Mesangial cell (primary cell): ENCODE measurements around a stretch of chr1.

- RAMPAGE, long total RNA = no peak
These were observed 10.2 kb downstream of the CPLANE2 start for GRCh38 chr1:16226639-16227256.

- RAMPAGE, long total RNA = no peak
These were observed 29.9 kb downstream of the SZRD1 start for GRCh38 chr1:16396627-16397569.

GRCh38 chr1:16420515-16421117, 16.6 kb downstream of the SPATA21 start:
- RAMPAGE, long total RNA = no peak

DNA sequence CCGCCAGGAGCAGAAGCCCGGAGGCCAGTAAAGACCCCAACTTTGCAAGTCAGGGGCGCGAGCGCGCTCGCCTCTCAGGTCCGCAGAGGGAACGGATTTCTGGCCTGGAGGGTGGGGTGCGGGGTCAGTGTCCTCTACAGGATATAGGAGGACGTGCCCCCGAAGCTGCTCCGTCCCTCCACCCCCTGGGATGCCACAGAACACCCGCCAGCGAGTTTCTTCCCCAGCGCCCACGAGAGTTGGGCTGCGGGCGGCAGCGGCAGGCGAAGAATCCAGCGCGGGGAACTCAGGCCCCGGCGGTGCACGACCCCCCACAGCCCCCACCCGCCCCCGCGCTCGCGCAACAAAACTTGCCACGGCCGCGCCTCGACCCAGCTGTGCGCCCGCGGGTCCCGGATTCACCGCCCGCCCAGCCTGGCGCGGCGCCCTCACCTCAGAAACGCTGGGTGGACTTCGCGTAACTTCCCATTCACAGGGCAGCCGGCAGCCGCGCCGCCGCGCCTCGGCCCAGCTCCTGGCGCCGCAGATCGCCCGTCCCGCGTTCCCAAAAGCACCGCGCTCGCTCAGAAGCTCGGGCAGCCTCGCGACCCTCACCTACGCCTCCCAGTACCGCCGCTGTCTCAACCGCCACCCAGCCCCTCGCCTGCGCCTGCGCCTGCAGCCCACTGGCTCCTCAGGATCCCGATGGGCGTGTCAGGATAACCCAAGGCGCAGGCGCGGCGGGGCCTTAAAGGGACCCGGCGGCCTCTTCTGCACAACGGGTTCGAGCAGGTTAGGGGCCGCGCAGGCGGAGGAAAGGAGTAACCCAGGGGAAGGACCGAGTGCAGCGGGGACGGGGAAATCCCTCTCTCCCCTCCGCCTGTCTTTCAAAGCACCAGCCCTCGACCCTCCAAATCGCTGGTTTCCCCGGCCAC, 172.6 kb downstream of the NECAP2 start:
- RAMPAGE, long total RNA = no peak

DNA sequence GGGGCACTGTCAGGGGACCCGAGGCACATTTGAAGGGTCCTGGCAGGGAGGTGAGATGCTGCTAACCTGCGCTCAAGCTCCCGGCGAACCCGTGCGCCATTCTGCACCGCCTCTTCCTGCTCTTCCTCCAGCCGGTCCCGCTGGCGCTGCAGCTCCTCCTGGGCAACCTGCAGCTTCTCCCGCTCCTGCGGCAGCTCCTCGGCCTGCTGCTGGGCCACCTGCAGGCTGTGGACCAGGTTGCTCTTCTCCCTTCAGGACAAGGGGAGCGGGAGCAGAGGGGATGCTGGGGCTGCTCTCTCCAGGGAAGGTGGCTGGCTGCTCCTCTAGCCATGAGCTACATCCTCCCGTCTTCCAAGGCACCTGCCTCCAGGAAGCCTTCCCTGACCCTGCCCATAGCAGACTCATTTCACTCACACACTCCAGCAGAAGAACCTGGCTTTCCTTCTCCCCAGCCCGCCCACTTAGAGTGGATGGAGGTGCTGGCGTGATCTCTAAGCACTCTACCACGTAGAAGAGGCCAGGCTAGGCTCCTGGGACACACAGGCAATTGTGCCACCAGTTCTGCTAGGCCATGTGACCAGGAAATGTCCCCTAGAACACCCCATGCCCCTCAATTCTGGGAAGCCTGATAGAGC, 188.0 kb downstream of the NECAP2 start:
- RAMPAGE, long total RNA = no peak

- RAMPAGE, long total RNA = no peak
These were observed 204.2 kb downstream of the NECAP2 start for GRCh38 chr1:16644469-16645355.

DNA sequence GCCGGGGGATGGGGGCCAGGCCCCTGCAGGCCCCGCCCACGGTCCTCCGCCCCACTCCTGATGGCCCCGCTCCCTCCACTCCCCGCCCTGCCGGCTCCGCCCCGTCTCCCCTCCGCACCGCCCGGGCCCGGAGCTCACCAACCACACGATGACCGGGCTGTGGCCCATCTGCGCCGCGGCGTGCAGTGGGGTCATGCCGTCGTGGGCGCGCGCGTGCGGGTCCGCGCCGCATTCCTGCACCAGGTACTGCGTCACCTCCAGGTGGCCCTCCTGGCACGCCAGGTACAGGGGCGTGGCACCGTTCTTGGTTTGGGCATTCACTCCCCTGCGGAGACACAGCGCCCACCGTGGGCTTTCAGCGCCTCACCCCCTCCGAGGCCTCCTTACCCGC, 214.0 kb upstream of the CROCC start:
- RAMPAGE, long total RNA = no peak

- RAMPAGE, long total RNA = no peak
These were observed 186.4 kb upstream of the CROCC start for GRCh38 chr1:16735420-16735619.

- RAMPAGE, long total RNA = no peak
These were observed 3.8 kb upstream of the PADI1 start for GRCh38 chr1:17201177-17201478.

DNA sequence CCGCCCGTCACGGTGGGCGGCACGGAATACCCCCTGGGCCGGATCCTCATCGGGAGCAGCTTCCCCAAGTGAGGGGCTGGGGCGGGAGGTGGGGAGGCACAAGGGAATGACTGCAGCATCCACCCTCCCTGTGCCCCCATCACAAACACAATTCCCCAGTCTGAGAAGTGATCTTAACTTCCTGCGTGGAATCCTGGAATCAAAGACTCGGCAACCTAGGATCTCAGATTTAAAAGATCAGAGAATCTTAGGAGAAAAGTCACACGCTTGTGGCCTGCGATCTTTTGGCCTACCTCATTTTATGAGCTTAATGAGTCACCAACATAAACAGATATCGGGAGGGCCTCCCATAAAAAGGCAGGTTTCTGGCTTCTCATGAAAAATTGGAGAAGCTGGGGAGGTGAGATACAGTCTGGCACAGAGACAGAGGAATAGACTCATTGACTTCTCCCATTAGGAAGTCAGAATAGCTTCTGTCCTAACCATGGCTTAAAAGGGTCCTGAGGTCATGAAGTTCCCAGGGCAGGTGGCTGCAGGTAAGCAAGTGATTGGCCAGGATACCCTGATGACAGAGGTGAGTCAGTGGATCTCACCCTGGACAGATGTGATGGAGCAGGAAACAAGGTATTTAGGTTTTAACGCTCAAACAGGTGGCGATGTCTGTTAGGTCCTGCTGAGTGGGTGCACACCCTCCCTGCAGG, 15.8 kb upstream of the PADI3 start:
- RAMPAGE, long total RNA = no peak

GRCh38 chr1:17410964-17411219, 28.6 kb downstream of the RCC2 start:
- RAMPAGE, long total RNA = no peak

- RAMPAGE, long total RNA = no peak
These were observed 23.0 kb downstream of the RCC2 start for GRCh38 chr1:17416296-17416995.

DNA sequence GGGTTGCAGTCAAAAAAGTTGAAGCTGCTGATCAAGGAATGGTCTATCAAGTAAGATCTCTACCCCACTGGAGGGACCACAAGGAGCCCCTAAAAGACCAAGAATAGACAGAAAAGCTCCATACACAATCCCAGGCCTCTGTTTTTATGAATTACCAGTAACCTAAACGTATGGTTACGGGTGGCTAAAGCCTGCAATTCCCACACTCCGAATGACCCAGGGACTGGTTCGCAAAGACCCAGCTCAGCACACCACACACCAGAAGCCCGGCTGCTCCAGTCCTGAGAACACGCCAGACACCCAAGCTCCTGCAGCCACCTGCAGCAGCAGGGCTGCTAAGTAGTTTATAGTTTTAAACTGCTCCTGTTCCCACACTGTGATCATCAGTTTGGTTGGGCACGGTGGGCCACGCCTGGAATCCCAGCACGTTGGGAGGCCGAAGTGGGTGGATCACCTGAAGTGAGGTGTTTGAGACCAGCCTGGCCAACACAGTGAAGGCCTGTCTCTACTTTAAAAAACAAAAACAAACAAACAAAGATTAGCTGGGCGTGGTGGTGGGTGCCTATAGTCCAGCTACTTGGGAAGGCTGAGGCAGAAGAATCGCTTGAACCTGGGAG, 22.4 kb downstream of the RCC2 start:
- RAMPAGE, long total RNA = no peak

- RAMPAGE, long total RNA = no peak
These were observed 36.3 kb upstream of the ARHGEF10L start for GRCh38 chr1:17503195-17503567.

DNA sequence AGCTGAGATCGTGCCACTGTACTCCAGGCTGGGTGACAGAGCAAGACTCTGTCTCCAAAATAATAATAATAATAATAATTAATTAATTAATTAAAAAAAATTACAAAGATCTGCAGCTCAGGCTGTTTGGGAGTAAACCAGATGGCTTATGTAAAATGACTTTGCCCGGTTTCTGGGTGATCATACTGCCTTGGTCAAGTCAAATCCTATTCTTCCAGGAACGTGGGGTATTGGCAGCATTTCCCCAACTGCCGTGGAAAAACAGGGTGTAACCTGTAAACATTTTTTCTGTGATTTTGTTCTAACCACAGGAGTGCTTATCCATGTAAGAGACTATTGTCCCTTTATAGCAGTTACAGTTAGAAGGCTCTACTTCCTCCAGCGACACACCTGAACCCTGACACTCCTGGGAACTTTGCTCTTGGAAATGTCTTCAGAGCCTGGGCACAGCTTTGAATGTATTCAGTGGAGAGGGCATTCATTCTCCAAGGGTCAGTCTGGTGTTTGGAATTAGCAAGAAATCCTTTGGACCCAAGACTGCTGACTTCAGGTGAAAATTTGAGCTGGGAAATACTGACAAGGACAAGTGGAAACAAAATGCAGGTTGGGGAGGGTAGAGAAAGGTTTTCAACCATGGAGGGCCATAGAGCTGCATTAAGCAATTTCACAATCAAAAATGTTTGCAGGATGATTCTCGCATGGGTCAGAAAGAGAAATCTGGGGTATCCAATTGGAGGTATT, 26.4 kb upstream of the ARHGEF10L start:
- RAMPAGE, long total RNA = no peak

DNA sequence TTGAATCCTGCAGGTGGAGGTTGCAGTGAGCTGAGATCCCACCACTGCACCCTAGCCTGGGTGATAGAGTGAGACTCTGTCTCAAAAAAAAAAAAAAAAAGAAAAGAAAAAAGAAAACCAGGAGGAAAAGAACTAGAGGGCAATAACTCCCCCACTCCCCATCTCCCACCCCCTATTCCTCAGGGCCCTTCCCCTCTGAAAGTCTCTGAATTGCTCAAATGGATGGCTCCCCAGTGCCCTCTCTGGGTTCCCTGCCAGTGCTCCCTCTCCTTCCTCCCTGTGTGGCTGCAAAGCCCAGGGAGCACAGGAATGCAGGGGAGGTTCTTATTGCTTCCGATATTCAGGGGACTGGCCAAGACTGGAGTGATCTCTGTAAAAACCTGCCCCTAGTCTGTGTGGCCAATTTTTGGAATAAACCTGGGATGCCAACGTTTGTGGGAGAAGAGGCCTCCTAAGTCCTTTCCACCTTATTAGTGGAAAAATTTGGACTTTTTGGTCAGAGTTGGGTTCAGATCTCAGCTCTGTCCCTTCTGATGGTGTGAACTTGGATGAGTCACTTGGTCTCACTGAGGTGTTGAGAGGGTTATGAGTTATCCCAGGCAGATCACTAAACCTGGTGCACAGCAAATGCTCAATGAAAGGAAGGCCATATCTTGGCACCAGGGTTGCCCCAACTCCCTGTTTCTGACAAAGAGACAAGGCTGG, 13.4 kb upstream of the ARHGEF10L start:
- RAMPAGE, long total RNA = no peak

DNA sequence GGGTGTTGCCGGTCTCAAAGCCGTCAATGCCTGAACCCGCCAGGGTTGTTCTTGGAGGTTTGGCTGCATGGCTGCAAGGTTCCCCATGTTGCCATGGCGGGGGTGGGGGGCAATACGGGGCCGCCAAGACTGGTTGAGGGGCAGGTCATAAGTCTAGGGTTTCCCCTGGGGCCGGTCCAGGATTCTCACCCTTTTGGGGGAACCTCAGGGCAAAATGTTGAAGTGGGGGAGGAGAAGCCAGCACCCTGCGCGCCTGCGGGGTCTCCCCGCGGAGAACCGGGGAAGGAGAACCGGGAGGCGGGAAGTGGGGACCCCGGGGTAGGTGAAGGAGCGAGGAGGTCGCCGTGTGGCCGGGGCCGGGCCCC, 395 bp upstream of the ARHGEF10L start:
- RAMPAGE, long total RNA = no peak

GRCh38 chr1:17559233-17559776, 19.8 kb downstream of the ARHGEF10L start:
- RAMPAGE, long total RNA = no peak

GRCh38 chr1:17669475-17670205, 85.5 kb upstream of the ACTL8 start:
- RAMPAGE, long total RNA = no peak

DNA sequence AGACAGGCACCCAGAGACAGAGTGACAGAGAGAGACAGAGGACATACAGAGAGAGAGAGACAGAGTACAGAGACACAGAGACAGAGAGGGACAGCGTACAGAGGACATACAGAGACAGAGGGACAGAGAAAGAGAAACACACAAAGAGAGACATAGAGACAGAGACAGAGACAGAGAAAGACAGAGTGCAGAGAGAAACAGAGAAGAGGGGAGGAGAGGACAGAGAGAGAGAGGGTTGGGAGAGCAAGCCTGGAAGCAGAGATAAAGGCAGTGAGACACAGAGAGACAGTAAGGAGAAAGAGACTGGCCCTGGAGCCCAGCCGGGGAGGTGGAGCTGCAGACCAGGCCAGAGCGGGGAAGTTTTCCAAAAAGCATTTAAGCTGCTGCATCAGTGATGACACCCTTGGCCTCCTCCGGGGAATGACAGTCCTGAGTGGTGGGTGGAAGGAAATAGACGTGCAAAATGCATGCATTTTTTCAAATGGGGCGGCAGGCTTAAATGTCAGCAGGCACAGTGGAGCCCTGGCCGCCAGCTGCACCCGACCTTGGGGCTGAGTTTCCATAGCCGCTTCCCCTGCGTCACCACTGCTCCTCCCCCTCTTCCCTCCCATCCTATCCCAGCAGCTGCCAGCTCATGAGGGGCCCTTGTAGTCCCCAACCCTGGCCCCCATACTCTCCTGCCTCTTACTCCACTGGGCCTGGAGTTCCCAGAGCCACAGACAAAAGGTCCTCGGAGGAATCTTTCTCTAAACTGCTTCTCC, 95.4 kb upstream of the KLHDC7A start:
- RAMPAGE, long total RNA = no peak